OVCAR3 (cell line): ENCODE data around the genes H3C2 and H3C3.

DNA sequence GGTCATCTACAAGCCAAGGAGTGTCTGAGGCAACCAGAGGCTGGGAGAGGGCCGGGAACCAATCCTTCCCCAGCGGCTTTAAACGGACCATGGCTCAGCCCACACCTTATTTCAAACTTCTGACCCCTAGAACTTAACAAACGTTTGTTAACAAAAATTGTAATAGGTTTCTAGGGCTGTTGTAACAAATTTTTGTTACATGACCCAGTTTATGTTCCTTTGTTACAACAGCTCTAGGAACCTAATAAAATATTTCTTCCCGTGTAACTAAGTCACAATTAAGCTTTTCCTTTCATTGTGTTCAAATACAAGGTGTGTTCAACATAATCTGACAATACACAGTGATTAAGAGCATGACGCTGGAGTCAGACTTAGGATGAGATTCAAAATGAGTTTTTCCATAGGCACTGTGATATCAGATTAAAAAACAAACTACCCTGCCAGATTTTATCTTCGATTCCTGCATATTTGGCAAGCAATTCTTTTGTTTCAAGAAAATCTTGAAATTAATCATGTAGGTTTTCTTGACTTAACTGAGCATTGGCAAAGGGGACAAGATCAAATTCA lies 169.5 kb upstream of the RIPOR2 start:
- RRBS, result no CpG with 5 or more reads among the region's 7 CpGs

GRCh38 chr6:25280518-25280749 lies 1.3 kb downstream of the CARMIL1 start:
- RRBS, result no CpG with 5 or more reads among the region's 4 CpGs

DNA sequence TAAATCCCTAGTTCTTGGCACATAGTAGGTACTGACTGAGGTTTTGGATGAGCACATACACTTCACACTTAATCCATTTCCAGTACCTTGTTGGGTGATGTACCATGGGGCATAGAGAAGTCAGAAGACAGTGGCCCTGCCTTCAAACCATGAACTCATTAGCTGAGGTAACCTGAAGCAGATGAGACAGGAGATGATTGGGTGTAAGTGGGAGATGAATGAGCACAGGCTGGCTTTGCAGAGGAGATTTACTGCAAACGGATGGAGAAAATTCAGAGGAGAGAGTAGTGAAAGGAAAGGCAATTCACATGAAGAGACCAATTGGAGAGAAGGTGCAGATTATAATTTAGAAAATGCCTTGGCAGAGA lies 160.9 kb downstream of the CARMIL1 start:
- RRBS, result no CpG with 5 or more reads among the region's 1 CpG

GRCh38 chr6:25534891-25535441 lies 117.0 kb upstream of the SCGN start:
- RRBS, result no CpG with 5 or more reads among the region's 4 CpGs

- RRBS, result no CpG with 5 or more reads among the region's 15 CpGs
Observed at GRCh38 chr6:25600072-25600731, 51.8 kb upstream of the SCGN start.

- RRBS, result no CpG with 5 or more reads among the region's 7 CpGs
Observed at GRCh38 chr6:25748499-25748729, 6.1 kb upstream of the SLC17A4 start.

- RRBS, result no CpG with 5 or more reads among the region's 29 CpGs
Observed at GRCh38 chr6:25991663-25992300, 25.8 kb downstream of the H1-1 start.

DNA sequence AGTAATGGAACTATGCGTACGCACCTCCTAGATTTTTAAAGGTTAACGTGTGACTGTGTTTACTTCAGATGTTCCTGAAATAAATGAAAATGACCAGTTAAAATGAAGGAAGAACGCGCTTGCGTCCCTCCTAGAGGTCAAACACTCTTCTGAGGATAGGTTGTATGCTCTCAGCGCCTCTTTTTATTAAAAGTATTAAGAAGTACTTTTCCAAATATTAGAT lies 24.6 kb downstream of the H1-1 start:
- RRBS, result no CpG with 5 or more reads among the region's 7 CpGs

DNA sequence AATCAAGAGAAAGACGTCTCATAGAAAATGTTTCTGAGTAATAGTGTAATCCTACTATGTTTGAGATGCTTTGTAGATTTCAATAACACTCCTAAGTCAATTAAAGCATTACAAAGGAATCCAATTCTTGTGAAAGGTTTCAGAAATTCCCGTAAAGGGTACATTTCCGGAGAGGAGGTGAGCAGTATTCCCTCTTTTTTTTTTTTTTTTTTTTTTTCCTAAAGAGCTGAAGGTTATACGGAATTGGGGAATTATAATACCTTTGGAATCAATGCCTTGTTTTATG lies 523 bp upstream of the H3C1 start:
- RRBS, result no CpG with 5 or more reads among the region's 4 CpGs

DNA sequence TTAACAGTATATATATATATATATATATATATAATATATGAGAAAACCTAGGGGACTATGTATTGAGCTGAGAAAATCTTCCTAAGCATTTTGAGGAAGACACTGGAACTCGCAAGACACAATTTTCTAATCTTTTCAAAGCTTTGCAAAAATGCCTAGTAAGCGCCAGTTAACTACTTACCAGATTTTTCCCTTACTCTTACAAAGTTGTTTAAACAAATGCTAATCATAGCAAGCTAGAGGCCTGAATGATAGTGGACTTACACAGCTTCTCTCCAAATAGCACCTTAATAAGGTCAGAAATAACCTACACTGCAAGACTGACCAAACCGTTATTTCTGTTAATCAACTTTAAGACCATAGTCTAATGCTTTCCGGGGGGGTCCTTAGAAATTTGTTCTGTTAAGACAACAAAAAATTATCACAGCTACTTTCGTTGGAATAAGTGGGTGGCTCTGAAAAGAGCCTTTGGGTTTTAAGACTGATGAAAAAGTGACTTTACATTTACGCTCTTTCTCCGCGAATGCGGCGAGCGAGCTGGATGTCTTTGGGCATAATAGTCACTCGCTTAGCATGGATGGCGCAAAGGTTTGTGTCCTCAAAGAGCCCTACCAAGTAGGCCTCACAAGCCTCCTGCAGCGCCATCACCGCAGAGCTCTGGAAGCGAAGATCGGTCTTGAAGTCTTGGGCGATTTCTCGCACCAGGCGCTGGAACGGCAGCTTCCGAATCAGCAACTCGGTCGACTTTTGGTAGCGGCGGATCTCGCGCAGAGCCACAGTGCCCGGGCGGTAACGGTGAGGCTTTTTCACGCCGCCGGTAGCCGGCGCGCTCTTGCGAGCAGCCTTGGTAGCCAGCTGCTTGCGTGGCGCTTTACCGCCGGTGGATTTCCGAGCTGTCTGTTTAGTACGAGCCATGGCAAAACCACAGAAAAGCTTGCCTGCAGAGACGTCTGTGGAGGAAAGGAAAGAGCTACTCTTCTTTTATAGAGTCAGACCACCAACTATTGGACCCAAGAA lies at the start of gene H3C2:
Gene H3C2 (minus strand): TSS at position 954 of the 1,017 bp plus-strand sequence.
- RRBS, result no CpG with 5 or more reads among the region's 45 CpGs

GRCh38 chr6:26045118-26045335 lies 157 bp upstream of the H3C3 start:
- RRBS, result no CpG with 5 or more reads among the region's 6 CpGs

DNA sequence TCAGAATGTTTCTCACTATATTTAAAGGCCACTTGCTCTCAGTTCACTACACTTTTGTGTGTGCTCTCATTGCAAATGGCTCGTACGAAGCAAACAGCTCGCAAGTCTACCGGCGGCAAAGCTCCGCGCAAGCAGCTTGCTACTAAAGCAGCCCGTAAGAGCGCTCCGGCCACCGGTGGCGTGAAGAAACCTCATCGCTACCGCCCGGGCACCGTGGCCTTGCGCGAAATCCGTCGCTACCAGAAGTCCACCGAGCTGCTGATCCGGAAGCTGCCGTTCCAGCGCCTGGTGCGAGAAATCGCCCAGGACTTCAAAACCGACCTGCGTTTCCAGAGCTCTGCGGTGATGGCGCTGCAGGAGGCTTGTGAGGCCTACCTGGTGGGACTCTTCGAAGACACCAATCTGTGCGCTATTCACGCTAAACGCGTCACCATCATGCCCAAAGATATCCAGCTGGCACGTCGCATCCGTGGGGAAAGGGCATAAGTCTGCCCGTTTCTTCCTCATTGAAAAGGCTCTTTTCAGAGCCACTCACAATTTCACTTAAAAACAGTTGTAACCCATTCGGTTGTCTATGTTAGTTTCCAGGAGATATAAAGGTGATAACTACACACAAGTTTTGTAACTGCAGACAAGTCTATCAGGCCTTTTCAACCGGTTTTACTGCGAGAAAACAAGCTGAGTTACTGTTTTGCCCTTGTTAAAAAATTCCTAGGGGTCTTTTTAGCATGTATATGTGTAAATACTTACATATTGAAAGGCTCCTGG lies at the start of gene H3C3:
Gene H3C3 (plus strand): TSS at position 49 of the 768 bp plus-strand sequence.
- RRBS, result no CpG with 5 or more reads among the region's 42 CpGs

DNA sequence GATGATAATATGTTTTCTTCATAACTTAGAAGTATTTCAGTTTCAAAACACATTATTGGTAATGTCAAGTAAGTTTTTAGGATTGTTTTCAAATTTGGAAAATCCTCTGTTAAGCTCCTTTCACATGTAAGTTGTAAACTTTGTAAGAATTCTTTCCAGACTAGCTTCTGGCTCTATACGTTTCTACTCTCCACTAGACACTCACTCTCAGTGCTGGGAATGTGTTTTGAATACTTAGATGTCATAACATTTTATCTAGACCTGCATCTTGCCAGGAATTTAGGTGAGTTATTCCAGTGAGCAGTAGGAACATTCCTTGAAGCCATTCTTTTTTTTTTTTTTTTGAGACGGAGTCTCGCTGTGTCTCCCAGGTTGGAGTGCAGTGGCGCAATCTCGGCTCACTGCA lies 1.7 kb downstream of the H3C3 start:
- RRBS, result no CpG with 5 or more reads among the region's 5 CpGs

- RRBS, result 7% methylated on average over 7 of the region's 33 CpGs
Observed at GRCh38 chr6:26055434-26056162, 672 bp downstream of the H1-2 start.

- RRBS, result no CpG with 5 or more reads among the region's 9 CpGs
Observed at GRCh38 chr6:26130002-26130534, 6.1 kb downstream of the H2AC6 start.

DNA sequence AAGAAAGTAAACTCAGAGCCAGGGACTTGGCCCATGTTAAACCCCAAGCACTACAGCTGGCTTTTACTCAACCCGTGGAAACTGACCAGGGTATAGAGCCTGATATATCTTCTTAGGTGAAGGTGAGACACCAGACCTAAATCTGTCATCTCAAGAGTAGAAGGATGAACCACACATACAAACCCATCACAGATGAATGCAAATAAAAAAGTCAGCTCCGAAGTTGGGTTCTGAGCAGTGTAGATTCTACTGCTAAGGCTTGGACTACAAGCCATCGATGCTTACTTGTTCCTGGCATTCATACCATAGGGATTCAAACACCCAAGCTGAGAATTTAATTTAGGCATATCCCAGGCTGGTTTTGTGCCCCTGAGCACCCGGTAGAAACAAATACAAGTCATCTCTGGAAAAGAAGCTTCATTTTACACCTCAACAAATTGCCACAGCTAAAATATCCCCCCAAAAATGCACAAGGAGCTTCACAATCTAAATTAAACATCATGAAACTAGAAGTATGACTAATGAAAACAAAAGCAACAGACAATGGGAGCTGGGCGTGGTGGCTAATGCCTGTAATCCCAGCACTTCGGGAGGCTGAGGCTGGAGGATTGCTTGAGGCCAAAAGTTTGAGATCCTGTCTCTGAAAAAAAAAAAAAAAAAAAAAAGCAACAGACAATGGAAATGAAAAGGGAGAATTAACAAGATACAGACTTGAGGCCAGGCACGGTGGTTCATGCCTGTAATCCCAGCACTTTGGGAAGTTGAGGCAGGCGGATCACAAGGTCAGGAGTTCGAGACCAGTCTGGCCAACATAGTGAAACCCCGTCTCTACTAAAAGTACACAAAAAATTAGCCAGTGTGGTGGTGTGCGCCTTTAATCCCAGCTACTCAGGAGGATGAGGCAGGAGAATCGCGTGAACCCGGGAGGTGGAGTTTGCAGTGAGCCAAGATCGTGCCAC lies 2.2 kb downstream of the H2BC5 start:
- RRBS, result no CpG with 5 or more reads among the region's 15 CpGs

DNA sequence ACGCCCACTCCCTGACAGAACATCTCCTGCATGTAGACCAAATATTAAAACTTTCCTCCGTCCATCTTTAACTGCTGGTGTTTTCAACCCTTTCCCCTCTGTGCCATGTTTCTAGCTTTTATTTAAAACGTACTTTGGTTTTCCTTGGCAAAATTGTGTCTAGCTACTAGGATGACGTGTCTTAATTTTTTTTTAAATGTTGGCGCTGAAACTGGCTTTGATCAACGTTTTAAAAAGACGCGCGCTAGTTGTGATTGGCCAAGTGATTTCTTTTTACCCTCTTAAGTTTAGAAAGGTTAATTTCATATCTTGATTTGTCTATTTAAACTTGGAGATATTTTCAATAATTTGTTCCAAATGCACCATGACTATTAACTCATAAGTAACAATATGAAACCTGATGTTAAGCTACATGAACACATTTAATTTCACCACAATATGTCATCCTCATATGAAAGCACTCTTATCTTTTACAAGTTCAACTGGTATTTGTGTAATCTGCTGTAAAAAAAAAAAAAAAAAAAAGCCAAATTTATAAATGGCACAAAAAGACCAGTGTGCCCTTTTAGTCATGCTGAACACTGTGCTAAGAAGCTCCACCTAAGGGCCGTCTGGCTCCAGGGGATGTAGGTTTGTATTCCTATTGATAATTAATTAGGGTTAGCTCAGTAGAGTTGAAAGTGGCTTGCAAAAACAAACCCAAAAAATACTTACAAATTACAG lies 452 bp upstream of the H3C4 start:
- RRBS, result no CpG with 5 or more reads among the region's 10 CpGs

DNA sequence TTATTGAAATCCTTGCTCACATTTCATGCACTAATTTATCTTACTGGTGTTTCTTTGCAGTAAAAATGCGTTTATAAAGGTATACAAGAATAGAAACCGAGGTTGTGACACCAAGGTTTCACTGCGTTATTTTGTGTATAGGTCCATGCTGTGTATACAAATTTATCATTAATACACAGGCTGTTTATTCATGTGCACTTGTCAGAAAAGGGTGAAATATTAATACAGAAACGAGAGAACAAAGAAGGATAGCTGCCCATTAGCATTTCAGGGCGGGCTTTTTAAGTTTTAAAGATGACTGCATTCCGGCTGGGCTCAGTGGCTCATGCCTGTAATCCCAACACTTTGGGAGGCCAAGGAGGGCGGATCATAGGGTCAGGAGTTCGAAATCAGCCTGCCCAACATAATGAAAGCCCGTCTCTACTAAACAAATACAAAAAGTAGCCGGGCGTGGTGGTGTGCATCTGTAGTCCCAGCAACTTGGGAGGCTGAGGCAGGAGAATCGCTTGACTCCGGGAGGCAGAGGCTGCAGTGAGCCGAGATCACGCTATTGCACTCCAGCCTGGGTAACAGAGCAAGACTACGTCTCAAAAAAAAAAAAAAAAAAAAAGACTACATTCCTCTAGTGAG lies 932 bp downstream of the H2AC8 start:
- RRBS, result no CpG with 5 or more reads among the region's 16 CpGs

GRCh38 chr6:26273602-26274527 lies 1.1 kb downstream of the H2BC10 start:
- RRBS, result no CpG with 5 or more reads among the region's 23 CpGs